Metastatic Pancreatic Carcinoma in the Ovary (tissue), 1 donor: ENCODE data around the genes A1CF, ZWINT and BICC1.

DNA sequence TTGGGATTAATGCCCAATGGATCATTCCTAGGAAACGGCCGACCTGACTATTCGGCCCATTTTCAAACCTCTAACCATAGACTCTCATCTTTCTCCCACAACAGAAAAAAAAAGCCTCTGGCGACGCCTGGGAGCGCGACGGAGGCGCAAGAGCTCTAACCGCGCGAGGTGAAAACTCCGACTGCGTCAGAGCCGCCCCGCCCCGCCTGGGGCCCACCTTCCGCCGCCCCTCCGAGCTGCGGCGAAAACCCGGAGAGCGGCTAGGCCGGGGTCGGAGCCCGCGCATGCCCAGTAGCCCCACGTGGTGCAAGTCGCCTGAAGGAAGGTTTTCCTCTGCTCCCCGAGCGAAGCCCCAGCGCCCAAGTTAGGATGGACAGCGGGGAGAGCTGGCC, 631 bp upstream of the SGMS1 start:
- PRO-cap, result bidirectional peak, plus-strand start outside the sequence, minus-strand start at position 179 of the sequence

GRCh38 chr10:50866307-50866676, 19.1 kb downstream of the A1CF start:
- PRO-cap, result no peak

- PRO-cap, result no peak
Observed at GRCh38 chr10:50883643-50883993, 1.8 kb downstream of the A1CF start.

GRCh38 chr10:50885285-50885902, at the start of gene A1CF:
TSS of gene A1CF (minus strand) at chr10:50885627.
- PRO-cap, result no peak

GRCh38 chr10:51073595-51074281, 549 bp upstream of the PRKG1 start:
- PRO-cap, result no peak

DNA sequence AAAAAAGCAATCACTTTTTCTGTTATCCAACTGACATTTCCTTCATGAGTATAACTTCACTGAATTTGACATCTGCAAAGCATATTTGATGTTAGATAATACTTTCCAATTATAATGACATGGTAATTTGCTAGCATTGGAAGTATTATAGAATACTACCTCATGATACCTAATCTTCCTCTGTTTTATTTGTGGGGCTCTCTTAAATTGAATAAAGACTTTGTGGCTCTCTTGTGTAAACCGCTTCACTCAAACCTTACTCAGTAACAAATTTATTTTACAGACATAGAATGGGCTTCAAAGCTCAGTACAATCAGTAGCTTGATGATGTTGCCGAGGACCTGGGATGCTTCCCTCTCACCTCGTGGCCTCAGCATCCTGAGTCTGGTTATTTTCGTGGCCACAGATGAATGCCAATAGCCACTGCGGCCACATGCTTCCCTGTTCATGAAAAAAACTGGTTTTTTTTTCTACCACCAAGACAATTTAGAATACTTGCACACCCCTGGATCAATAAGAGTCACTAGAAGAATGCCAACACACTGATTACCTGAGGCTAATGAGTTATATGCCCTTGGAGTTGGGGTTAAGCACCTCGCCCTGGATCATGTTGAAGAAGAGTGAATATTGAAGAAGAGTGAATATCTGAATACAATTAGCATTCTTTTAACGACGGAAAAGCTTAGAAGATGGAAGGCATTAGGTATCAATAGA, 272.5 kb downstream of the PRKG1 start:
- PRO-cap, result no peak

- PRO-cap, result no peak
Observed at GRCh38 chr10:51659677-51660379, 39.6 kb downstream of the CSTF2T start.

DNA sequence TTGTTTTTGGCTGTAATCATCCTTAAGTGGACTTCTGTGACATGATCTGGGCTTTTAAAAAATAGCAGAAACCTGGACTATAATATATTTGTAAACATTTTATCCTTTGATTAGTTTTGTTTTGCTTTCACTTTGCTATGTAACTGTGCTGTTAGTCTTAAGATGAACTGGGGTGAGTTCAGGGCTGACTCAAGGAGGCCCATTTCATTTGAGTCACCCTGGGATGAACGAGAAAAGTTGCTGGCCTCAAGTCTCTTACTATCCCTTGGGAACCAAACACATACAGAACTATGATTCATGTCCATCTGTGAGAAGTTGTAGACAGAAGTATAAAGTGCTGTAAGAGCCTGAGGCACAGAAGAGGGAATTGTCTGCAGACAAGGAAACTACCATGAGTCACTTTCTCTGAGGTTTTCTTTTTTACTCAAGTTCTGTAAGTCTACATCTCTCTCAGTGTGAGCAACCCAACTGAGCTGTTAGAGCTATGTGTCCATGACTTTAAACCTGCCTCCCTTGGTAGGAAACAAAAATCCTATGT, 179.8 kb upstream of the CSTF2T start:
- PRO-cap, result no peak

DNA sequence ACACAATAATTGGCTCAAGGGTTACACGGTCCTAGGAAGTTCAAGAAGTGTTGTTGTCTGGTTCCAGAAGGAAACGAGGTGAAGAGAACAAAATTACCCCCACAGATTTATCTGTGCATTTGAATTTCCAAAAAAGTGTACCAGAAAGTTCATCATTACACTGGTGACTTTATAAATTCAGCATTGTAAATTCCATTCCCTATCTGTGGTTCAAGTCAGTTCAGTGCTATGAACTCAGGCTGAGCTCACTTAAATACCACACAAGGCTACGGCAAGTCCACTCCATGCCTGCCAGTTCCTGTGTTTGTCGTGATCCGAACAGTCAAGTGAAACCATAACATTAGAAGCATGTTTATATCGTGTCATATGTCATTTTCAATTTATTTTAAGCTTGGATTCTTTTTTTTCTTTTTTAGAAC, 14.9 kb downstream of the MBL2 start:
- PRO-cap, result no peak

DNA sequence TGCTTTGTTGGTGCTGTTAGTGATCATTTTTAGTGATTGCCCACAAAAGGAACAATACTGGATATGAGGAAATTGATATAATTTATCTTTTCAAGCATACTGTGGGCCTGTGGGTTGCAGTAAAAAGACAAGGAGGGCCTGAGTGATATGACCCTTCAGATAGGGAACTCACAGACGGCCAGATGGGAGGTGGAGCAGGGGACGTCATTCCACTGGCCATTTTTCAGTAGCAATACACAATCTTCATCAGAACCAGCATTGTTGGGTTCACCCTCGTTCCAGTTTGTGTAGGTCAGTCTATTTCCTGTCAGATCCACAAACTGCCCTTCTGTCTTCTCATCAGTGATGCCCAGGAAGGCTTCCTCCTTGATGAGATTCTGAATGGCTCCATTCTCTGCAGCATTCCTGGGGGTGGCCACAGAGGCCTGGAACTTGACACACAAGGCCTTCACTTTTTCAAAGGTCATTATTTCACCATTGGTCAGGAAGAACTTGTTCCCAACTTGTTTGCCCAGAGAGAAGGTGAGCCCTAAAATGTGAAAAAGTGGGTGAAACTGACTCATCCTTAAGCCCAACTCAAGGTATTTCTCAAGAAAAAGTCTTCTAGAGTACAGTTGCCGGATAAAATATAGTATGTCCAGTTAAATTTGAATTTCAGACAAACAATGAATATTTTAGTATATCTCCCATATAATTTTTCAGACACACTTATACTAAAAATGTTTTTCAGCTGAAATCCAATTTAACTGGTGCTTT, 4.4 kb downstream of the MBL2 start:
- PRO-cap, result no peak

- PRO-cap, result no peak
Observed at GRCh38 chr10:53029895-53030811, 257.6 kb upstream of the MBL2 start.

DNA sequence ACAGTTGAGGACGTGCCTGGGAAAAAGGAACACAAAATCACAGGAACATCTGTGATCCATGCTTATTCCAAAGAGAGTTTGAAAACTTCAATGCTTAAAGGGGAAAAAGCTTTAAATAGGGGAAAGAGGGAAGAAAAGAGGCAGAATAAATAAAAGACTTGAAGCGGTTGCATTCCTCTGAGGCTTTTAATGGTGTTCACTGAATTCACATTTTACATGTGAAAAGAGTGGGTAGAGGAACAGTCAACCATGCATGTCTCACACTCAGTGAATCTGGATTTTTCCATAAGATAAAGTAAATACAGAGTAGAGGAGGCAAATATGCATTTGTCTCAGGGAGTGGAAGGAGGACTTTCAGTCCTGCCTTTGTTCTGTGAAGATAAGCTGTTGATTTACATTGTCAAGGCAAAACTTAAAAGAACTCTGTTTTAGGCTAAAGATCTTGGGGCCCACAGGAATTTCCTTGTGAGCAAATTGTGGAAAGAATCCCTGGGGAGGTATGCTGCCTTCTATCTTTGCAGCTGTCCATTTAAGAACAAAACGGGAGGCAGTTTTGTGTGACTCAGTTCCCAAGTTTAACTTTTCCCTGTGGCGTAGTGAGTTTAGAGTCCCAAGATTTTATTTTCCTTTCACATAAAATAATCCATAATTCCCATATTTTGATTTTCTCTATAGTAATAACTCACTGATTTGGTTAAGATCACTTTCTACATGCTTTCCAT, 825.3 kb upstream of the MBL2 start:
- PRO-cap, result no peak

DNA sequence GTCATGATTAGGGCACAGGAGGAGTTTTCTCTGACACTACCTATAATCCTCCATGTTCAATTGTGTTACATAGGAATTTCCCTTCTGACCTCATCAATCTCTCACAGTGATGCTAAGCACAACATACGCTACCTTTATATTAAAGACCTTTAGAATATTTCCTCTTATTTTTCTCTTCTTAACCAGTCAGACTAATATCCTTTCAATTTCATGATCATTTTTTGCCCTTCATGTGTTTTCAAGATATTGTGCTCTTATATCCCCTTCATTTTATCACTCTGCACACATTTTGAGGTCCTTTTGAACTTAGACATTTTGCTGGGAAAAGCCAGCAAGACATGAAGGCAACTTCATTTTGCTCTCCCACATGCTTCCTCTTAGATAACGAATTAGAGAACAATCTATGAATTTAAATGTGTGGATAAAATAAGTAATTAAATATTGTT, 690.5 kb downstream of the ZWINT start:
- PRO-cap, result unidirectional peak, minus-strand start at position 196 of the sequence

DNA sequence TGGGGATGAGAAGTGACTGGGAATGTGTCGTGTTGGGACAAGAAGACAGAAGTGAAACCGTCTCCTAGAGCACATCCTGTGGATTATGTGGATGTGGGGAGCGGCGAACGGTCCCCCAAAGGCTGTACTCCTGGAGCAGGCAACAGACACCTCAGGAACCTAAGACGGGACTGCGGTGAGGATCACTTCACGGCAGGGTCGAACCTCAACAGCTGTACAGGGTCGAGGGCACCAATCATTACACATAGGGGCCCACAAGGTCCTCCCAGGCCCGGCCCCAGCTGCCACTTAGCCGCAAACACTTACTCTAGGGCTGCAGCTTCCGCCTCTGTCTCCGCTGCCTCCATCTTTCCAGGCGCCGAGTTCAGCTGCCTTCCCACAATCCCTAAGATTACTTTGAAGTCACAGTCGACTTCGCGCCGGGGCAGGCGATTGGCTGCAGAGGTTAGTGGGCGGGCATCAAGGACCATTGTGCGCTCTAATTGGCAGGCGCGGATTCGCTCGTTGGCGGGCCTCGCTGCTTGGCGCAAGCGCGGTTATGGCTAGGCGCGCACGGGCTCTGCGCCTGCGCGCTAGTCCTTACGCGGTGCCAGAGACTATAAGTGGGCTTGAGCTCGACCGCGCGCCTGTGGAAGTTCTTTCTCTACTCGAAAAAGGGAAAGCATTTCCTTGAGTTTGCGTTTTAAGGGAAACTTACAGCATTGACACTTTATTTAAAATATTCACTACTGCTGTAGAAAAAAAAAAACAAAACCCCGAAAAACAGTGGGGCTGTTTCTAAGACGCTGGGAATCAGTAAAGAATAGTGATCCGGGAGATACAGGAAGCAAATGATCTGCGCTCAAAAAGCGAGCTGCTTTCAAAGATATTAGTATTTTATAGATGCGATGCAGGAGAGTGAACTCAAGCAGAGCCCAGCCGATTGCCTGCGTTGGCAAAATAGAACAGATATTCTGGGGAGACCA, at the start of gene ZWINT:
ZWINT (minus strand) TSS at position 370 of the 965 bp plus-strand sequence.
- PRO-cap, result bidirectional peak, plus-strand start at position 592 of the sequence, minus-strand start at position 351 of the sequence

GRCh38 chr10:57864831-57865174, 402.9 kb downstream of the IPMK start:
- PRO-cap, result no peak

DNA sequence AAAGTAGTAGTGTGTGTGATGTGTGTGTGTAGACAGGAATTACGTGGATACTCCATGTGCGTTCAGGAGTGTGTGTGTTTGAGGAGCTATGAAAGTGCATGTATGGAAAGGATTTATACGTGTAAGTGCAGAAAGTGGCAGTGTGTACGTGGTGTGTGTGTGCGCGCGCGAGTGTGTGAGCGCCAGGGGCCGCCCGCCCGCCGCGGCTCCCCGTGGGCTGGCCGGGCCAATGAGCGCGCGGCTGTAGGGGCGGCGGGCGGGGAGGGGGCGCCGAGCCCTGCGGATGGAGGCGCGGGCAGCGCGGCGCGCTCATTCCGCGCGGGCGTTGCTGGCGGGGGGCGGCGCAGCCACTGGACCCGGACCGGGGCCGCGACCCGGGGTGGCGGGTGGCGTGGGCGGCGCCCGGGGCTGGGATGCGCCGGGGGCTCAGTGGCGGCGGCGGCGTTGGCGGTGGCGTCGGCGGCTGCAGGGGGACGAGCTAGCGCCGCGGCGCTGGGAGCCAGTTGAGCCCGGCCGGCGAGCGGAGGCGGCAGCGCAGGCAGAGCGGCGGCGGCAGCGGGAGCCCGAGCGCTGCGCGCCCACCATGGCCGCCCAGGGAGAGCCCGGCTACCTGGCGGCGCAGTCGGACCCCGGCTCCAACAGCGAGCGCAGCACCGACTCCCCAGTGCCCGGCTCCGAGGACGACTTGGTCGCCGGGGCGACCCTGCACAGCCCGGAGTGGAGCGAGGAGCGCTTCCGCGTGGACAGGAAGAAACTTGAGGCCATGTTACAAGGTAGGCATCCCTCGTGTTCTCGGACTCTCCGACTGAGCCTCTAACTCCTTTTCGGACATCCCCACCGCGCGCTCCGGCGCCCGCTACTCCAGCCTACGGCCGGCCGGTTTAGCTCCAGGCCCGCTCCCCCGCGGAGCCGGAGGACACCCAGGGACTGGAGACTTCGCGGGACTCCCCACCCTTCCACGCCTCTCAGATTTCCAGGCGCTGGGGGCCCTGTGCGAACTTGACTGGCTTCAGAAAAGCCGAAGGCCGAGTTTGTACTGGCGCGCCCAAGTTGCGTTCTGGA, at the start of gene BICC1:
BICC1 (plus strand) TSS at position 312 of the 1,062 bp plus-strand sequence.
- PRO-cap, result bidirectional peak, plus-strand start at position 312 of the sequence, minus-strand start at position 148 of the sequence; unidirectional peak, plus-strand start at position 502 of the sequence; unidirectional peak, plus-strand start at position 541 of the sequence

GRCh38 chr10:59077735-59078212, 98.7 kb upstream of the PHYHIPL start:
- PRO-cap, result no peak

- PRO-cap, result unidirectional peak, plus-strand start at chr10:59577247
Observed at GRCh38 chr10:59576984-59577485, 132.6 kb downstream of the SLC16A9 start.

GRCh38 chr10:59803399-59804130, 50.3 kb upstream of the MRLN start:
- PRO-cap, result no peak

DNA sequence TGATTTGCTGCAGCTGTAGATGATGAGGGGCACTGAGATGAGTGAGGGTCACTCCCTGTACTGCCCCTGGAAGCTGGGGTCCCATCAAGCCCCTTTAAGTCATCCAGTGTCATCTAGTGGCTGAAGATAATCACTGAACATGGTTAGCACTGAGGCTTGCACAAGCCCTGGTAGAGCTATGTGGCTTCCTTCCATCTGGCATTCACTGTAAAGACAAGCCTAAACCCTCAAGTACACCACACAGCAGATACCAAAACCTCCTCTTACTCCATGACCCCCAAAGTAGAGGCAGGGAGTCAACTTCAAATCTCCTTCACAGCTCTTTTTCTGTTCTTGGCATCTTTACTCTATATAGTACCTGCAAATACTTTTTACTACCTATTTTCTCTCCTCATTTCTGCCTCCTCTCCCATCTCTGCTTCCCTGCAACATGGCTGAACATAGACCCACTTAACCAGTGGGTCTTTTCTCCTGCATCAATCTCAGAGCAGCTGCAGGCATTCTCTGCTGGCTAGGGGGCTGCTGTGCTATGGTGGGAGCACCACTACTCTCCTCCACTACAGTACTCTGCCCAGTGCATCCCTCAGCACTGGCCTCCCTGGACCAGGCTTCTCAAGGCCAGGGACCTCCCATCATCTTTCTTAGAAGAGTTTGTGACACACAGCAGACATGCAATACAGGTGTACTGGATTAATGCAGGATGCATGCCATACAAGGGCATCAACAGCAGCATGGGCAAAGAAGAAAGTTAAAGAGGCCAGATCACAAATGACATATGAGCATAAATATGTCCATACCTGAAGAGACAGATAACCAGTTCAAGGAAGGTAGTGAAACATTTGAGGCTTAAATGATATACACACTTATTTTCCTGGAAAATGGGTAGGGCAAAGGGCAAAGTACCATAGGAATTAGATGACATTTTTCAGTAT, 73.0 kb upstream of the MRLN start:
- PRO-cap, result no peak